Lower leg skin (tissue), 2 donors: ENCODE results near the genes EXOC3 and SLC6A18.

- PRO-cap: no peak
- RAMPAGE, long total RNA, 2 experiments: no peak in any of the 2 experiments
Measured at GRCh38 chr5:12198-12735, 79.7 kb upstream of the PLEKHG4B start.

DNA sequence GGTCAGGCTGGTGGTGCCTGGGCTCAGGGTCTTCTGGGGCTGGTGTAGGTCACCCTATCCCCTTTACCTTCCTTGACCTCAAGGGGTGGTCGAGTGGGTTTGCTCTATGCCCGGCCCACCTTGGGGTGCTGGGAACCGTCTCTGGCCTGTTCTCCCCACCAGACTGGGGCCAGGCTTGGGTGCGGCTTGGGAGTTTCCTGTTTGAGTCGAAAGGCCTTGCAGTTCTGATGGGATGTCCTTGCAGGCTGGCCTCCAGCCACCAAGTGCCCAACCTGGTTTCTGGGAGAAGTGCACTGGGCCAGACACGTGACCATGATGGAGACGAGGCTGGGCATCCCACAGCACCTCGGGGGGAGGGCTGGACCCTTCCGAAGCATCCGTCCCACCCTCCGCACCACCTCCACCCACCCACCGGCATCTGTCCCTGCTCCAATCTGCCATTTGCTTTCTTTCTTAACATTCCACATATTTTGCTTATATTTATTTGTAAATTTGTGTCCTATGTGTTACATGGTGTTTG, 3.8 kb downstream of the AHRR start:
- PRO-cap: no peak
- RAMPAGE, long total RNA, 2 experiments: no peak in any of the 2 experiments

DNA sequence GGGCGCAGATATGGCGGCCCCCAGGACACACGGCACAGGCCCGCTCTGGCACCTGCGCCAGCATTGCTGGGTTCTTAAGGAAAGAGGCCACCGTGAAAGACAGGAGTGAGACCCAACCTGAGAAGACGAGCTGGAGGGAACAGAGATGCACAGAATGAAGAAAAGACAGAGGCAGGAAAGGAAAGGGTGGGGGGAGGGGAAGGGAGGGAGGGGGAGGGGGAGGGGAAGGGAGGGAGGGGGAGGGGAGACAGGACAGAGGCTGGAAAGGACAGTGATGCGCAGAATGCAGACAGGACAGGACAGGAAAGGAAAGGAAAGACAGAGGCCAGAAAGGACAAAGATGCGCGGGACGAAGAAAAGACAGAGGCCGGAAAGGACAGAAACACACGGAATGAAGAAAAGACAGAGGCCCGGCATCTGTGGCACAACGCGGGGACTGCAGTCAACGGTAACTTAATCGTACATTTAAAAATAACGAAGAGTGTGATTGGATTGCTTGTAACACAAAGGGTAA, 53.2 kb upstream of the EXOC3 start:
- PRO-cap: no peak
- RAMPAGE, long total RNA, 2 experiments: no peak in any of the 2 experiments

GRCh38 chr5:413368-413879, 29.6 kb upstream of the EXOC3 start:
- PRO-cap: no peak
- RAMPAGE, long total RNA, 2 experiments: no peak in any of the 2 experiments

DNA sequence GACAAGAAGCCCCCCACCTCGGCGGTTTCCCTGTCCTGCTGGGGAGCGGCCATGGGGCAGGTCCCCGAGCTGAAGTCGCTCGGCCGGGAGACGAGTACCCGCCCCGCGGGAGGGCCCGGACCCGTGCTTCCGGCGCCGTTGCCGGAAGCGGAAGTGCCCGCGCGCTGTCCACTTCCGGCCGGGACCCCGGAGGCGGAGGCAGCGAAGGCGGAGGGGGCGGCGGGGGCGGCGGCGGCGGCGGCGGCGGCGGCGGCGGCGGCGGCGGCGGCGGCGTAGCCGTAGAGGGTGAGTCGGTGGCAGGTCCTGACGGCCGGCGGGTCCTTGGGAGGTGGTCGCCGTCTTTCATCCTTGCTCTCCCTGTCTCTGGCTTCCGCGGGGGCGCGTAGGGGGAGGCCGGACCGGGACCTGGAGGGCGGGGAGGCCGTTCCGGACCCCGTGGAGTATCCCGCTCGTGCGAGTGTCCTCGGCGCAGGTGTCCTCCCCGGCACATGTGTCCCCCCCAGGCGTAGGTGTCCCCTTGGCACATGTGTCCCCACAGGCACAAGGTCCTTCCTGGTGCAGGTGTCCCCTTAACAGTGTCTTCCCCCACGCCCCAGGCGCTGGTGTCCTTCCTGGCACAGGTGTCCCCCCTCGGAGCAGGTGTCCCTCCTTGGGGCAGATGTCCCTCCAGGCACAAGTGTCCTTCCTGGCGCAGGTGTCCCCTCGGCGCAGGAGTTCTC, at the start of gene EXOC3:
EXOC3 (plus strand) TSS at position 171 of the 719 bp plus-strand sequence.
- PRO-cap: bidirectional peak, plus-strand start at position 171 of the sequence, minus-strand start at position 125 of the sequence
- RAMPAGE, long total RNA, 2 experiments: start-site peak on the minus strand in 2 of 2 experiments, centred at positions 110 to 116 of the sequence, 15 to 19 reads per replicate

GRCh38 chr5:448088-448915, 5.3 kb downstream of the EXOC3 start:
- PRO-cap: no peak
- RAMPAGE, long total RNA, 2 experiments: no peak in any of the 2 experiments

DNA sequence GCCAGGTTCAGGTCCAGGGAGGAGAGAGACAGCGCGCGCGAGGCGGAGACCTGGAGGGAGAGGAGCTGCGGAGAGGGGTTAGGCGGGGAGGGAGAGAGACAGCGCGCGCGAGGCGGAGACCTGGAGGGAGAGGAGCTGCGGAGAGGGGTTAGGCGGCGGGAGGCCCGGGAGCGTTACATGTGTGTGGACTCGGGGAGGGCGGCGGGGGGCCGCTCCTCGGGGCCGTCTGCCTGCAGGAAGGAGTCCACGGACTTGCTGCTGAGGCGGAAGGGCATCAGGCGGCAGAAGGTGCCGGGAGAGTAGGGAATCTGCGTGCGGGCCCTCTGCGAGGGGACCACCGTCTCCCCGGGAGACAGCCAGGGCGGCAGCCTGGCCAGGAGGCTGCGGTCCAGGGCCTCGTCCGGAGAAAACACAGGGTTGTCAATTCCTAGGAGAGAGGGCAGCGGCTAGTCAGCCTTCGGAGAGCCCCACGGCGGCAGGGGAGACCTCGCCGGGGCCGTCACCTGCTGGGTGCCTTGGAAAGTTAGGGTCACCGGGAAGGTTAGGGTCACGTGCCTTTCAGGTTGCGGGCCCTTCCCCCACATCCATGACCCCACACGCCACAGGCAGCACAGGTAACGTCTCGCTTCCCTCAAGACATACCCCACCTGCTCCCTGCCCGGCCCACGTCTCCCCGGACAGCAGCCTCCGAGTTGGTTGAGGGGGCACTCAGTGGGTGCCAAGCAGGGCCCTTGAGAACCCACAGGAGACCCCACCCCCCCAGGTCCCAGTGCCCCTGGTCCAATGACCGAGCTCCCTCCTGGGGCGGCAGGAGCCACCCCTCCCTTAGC, 31.9 kb downstream of the EXOC3 start:
- PRO-cap: no peak
- RAMPAGE, long total RNA, 2 experiments: no peak in any of the 2 experiments

DNA sequence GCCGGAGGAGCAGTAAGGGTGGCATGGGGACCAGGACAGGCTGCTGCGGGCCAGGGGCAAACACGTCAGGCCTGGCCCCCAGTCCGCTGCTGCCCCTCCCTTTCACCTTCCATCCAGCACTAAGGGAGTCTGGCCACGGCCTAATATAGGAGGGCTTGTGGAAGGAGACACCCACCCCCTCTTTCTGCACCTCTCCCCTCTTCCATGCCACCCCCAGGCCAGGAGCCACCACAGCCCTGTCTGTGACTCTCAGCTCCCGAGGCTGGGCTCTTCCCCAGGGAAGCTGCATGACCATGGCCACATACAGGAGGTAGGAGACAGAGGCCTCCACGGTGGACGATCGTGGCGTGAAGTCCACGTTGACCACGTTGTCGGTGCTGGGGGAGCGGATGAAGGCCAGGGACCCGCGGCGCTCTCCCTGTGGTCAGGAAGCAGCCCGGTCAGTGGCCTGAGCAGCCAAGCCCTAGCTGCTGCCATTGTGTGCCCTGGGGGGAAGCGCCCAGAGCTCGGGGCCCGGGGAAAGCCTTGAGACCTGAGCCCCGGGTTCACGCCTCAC, 34.1 kb downstream of the EXOC3 start:
- PRO-cap: no peak
- RAMPAGE, long total RNA, 2 experiments: no peak in any of the 2 experiments

DNA sequence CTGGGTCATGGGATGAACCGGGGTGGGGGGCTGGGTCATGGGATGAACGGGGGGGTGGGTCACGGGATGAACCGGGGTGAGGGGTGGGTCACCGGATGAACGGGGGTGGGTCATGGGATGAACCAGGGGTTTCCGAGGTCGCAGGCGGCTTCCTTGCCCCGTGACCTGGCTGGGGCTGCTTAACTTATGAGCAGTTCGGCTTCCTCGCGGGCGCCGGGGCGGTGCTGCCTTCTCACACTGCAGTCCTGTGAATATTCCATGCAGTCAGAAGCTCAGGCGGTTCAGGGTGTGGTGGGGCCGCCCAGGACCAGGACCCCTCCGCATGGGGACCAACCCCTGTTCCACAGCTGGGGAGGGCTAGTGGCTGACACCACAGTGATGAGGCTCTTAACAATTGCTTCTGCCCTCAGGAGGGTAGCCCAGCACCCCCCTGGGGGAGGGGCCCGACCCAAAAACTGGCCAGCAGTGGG, 30.8 kb upstream of the SLC9A3 start:
- PRO-cap: no peak
- RAMPAGE, long total RNA, 2 experiments: no peak in any of the 2 experiments

GRCh38 chr5:662955-663544, 30.1 kb downstream of the TPPP start:
- PRO-cap: no peak
- RAMPAGE, long total RNA, 2 experiments: no peak in any of the 2 experiments

- PRO-cap: no peak
- RAMPAGE, long total RNA, 2 experiments: no peak in any of the 2 experiments
Measured at GRCh38 chr5:666787-667737, 26.1 kb downstream of the TPPP start.

DNA sequence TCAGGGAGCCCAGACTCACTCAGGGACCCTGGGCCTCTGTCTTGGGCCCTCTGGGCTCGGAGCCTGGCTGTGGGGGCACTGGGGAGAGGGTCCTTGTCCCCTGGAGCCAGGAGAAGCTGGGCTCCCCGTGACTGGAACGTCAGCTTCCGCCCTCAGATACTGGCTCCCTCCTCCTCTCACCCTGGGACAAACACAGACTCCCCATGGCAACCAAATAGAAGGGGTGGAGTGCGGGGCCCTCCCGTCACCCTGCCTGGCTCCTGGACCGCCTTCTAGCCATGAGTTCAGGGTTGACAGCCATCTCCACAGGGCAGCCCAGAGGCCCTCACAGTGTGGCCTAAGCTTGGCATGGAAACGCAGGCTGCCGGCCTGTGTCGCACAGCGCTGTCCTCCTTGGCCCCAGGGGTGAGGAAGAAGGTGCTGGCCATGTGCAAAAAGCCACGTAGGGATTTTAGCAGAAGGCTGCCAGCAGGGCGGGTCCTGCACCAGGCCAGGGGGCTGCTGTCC, 27.6 kb downstream of the ZDHHC11B start:
- PRO-cap: bidirectional peak, plus-strand start at position 279 of the sequence, minus-strand start at position 161 of the sequence
- RAMPAGE, long total RNA, 2 experiments: no peak in any of the 2 experiments

GRCh38 chr5:963438-964799, 44.7 kb upstream of the NKD2 start:
- PRO-cap: bidirectional peak, plus-strand start at chr5:963994, minus-strand start at chr5:963878
- RAMPAGE, long total RNA, 2 experiments: no peak in any of the 2 experiments

- PRO-cap: no peak
- RAMPAGE, long total RNA, 2 experiments: no peak in any of the 2 experiments
Measured at GRCh38 chr5:1092057-1092469, 19.8 kb downstream of the SLC12A7 start.

- PRO-cap: unidirectional peak, plus-strand start at chr5:1111111; unidirectional peak, plus-strand start at chr5:1111283; bidirectional peak, plus-strand start at chr5:1111444, minus-strand start at chr5:1111342
- RAMPAGE, long total RNA, 2 experiments: no peak in any of the 2 experiments
Measured at GRCh38 chr5:1110693-1111702, 865 bp downstream of the SLC12A7 start.

GRCh38 chr5:1124500-1125299, 12.8 kb upstream of the SLC12A7 start:
- PRO-cap: no peak
- RAMPAGE, long total RNA, 2 experiments: no peak in any of the 2 experiments

DNA sequence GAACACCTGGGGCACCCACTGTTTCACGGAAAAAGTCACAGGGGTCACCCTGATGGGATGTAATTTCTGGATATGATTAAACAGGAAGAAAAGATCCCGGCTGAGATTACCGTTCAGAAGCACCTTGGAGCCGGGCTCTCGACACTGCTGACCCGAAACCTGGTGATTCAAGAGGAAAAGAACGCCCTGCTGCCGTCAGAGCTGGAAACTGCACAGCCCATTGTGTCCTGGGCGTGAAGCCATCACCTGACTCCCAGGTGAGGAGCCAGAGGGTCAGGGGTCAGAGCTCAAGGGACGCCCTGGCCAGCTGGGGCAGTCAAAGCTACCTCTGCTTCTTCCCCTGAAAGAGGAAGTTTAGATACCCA, 17.8 kb upstream of the SLC12A7 start:
- PRO-cap: no peak
- RAMPAGE, long total RNA, 2 experiments: no peak in any of the 2 experiments

DNA sequence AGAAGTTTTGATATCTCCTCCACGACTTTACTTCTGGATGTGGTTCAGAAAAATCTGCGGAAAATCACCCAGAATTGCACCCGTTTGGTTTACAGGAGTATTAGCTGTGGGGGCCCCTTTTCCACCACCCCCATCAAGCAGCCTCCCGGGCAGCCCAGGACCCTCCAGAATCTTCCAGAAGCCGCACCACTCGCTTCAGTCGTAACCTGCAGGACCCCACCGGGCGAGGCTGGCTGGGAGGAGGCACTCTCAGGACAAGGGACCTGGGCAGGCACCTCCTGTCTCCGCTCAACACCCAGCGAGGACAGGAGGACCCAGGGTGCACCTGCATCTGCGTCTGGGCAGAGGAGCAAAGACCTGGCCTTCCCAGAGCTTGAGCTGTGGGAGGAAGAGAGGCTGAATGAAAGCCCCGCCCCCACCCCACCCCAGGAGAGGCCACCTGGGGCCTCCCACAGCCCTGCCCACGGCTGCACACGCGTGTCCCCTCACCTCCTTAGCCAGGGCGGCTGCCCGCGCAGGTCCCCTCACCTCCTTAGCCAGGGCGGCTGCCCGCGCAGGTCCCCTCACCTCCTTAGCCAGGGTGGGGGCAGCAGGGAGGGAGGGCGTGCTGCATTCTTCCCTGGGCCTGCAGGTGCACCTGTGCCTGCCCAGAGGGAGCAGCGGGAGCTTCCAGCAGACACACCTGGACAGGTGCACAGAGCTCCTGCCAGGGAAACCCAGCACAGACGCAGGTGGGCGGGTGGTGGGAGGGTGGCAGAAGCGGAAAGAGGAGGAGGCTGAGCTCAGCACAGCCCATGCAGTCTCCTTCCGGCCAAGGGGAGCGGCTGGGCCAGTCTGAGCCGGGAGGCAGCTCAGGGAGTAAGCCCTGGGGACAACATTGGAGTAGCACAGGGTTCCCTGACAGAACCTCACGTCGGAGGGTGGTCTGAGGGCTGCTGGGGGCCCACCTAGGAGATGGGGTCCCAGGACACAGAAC, 18.5 kb upstream of the SLC12A7 start:
- PRO-cap: unidirectional peak, plus-strand start at position 832 of the sequence
- RAMPAGE, long total RNA, 2 experiments: no peak in any of the 2 experiments

- PRO-cap: no peak
- RAMPAGE, long total RNA, 2 experiments: no peak in any of the 2 experiments
Measured at GRCh38 chr5:1225369-1225600, at the start of gene SLC6A18. TSS of gene SLC6A18 (plus strand) at chr5:1225381.

GRCh38 chr5:1316418-1317356, 21.8 kb upstream of the TERT start:
- PRO-cap: no peak
- RAMPAGE, long total RNA, 2 experiments: no peak in any of the 2 experiments